Iris pigment epithelial cell (primary cell): ENCODE results near the gene UBE2D3.

- RRBS, result no CpG with 5 or more reads among the region's 4 CpGs
These were observed 6.0 kb downstream of the PDLIM5 start for GRCh38 chr4:94457621-94458308.

DNA sequence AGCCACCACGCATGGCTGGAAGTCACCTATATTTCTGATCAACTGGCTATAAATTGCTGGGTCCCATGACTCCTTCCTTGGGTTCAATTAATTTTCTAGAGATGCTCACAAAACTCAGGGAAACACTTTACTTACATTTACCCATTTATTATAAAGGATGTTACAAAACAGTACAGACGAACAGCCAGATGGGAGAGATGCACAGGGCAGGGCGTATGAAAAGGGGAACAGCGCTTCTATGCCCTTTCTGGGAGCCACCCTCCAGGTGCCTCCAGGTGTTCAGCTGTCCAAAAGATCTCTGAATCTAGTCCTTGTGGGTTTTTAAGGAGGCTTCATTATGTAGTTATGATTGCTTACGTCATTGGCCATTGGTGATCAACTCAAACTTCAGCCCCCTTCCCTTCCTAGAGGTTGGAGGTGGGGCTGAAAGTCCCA is 53.8 kb downstream of the PDLIM5 start:
- RRBS, result no CpG with 5 or more reads among the region's 5 CpGs

DNA sequence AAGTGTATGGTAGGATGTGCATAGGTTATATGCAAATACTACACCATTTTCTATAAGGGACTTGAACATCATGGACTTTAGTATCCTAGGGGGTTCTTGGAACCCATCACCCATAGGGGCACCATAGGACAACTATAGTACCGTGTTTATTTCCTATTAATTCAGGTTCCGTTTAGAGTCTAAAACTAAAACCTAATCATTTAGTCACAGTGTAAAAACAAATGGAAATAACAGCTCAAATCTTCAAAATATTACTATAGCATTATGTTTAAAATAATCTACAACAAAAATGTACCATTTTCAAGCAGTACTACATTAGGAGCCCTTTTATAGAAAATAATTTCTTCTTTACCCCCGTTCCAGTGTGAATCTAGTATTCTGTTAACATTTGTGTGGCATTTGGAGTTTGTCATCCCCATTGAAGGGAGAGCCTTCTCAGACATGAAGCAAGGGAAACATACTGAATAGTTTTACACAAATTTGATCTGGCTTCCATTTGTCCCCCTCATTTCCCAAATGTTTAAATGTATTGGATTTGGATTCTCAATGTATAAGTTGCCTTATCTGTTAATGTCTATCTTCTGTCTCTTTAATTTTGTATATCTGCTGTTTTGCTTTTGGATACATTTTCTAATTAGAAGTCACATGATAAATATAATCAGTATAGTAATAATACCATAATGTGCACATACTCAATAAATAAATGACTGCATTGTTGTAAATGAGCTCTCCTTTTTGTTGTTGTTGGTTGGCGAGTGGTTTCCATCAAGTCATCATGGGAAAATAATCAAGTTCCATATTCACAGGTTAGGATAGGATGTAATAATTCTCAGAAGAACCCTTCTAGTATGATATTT is 90.0 kb upstream of the BMPR1B start:
- RRBS, result no CpG with 5 or more reads among the region's 4 CpGs

GRCh38 chr4:95105789-95106366 is 348.1 kb downstream of the BMPR1B start:
- RRBS, result no CpG with 5 or more reads among the region's 4 CpGs

- RRBS, result no CpG with 5 or more reads among the region's 3 CpGs
These were observed 422.1 kb downstream of the STPG2 start for GRCh38 chr4:97721115-97721584.

GRCh38 chr4:98446399-98447142 is 185.4 kb downstream of the RAP1GDS1 start:
- RRBS, result no CpG with 5 or more reads among the region's 7 CpGs

GRCh38 chr4:98564692-98565540 is 93.5 kb downstream of the TSPAN5 start:
- RRBS, result no CpG with 5 or more reads among the region's 7 CpGs

DNA sequence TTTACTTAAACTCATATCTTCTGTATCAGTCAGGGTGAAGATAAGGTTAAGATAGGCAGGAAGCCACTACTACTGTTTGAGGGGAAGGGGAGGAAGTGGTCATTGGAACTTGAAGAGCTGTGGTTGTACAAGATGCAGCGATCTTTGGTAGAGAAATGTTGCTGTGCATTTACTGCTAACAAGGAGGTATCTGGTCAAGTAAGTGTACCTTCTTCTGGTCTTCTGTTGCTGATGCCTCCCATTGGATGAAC is 47.8 kb upstream of the TSPAN5 start:
- RRBS, result no CpG with 5 or more reads among the region's 1 CpG

- RRBS, result no CpG with 5 or more reads among the region's 5 CpGs
These were observed 115.5 kb upstream of the TSPAN5 start for GRCh38 chr4:98773903-98774291.

DNA sequence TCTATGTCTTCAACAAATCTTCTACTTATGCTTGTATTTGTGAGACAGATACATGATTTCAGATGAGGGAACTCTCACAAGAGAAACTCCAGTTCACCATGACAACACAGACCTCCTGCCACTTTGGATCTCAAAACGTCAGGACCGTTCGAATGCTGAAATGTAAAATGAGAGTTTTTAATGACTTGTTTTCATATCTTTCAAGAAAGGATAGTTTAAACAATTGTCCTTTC is 22.2 kb downstream of the ADH7 start:
- RRBS, result no CpG with 5 or more reads among the region's 3 CpGs

DNA sequence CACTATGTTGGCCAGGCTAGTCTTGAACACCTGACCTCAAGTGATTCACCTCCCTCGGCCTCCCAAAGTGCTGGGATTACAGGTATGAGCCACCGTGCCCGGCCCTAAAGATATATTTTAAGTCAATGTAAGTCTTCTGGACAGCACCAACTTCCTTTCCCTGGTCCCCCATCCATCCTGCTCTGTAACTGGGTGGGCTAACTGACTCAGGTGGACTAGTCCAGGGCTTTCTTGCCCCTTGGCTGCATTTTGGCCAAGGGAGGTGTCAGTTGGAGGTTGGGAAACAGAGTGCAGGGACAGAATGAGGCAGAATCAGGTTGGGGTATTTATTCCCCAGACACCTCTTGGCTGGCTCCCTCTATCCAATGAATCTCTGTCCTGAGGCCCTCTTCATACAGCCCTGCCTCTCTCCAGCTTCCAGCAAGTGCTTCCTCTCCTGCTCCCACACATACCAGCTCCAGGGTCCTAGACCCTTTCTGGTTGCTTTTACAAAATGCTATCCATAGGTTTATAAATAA is 25.6 kb upstream of the ADH7 start:
- RRBS, result no CpG with 5 or more reads among the region's 3 CpGs

DNA sequence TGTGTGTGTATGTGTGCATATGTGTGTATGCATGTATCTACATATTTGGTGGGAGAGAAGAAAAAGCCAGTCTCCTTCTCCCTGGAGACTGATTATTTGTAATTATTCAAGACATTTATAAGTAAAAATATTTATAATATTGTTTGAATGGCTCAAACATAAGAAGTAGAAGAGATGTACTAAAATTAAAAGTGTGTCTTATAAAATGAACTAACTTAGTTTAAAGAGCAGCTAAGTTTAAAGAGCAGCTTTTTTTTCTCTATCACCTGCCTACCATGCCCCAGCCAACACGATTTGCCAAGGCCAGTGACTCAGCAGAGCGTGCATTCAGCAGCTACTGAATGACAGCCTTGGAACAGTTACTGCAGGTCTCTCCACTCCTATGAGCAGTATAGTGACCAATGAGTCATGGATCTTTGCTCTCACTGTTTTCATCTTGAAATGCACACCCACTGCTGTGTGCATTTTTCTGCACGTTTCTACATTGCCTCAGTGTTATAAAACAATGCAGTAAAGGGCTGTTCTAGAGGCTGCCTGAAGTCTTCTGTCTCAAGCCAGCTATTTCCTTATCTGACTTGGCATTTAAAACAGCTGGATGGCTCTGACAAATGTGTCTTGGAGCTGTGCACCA is 65.9 kb upstream of the C4orf54 start:
- RRBS, result no CpG with 5 or more reads among the region's 3 CpGs

DNA sequence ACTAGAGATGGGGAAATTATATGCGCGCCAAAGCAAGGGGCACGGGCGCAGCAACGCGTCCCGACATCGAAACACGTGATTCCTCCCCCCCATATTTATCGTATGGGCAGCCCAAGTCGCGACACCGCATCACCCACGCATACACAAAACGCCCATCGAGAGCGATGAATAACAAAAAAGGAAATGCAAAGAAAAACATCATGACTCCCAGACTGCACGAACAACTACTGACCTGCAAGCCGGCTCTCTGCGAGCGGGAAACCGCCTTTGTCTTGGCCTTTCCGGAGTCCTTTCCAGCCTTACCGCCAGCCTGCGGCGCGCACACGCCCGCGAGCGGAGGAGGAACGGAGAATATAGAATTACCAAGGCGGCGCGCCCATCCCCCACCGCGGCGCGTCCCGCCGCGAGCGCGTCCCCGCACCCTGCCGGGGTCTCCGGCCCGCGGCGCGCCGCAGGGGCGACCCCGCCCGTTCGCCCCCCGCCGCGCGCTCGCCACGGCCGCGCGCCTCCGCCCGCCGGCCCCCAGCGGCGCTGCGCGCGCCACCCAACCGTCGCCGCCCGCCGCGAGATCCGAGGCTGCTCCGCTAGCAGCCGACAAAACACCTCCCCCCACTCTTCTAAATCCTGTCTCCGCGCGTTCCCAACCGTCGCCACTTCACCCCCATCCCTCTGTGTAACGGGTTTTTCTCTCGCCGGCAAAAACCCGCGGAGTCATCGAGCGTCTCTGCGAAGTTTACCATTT is 473 bp downstream of the H2AZ1 start:
- RRBS, result under 1% methylated on average over 20 of the region's 95 CpGs

GRCh38 chr4:101282410-101282983 is 64.8 kb downstream of the PPP3CA start:
- RRBS, result no CpG with 5 or more reads among the region's 3 CpGs

DNA sequence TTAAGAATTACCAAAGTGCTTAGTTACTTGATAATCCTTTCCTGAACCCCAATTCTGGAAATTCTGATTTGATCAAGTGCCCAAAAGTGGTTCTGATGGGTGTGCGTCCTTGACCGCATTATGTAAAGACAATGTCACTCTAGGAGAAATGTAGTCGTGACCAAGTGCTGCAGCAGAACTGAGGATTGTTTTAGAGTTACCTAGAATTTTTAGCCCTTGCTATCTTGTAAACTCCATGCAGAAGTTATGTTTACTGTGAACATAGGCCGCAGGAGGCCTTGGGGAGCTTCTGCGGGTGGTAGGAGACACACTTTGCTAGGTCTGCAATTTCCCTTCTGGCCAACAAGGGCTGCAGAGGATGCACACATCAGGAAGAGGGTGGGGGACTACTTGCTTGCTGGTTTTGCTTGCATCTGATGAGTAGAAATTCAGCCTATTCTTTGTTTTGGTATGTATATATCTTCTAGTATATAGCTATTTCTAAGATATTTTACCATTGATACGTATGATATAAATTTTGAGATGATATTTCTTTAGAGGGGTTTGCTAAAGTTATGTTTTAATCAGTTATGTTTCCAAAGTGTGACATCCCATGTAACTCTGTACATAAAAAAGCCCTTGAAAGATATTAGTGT is 23.1 kb downstream of the BANK1 start:
- RRBS, result no CpG with 5 or more reads among the region's 6 CpGs

DNA sequence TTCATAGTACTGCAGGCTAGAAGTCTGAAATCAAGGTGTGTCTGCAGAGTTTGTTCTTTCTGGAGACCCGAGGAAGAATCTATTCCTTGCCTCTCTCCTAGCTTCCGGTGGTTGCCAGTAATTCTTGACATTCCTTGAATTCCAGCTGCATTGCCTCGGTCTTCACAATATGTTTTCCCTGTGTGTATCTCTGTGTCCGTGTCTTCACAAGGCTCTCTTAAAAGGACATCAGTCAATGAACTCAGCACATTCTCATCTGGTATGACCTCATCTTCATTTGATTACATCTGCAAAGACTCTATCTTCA is 163.4 kb downstream of the BANK1 start:
- RRBS, result no CpG with 5 or more reads among the region's 4 CpGs

DNA sequence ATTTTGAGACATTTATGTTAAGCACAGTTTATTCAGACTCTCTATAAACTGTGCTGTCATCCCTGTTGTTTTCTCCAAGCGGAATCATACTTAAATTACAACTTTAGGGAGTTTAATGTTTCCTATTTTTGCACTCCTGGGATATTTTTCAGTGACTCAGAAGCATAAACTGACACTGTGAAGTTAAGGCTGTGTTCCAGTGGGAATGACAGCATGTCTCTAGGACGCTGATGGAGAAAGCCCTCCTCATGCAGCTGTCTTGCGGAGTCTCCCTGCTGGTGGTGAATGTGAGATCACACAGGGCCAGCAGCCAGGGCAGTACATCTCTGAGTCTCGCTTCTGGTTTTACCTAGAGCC is 53.3 kb downstream of the NFKB1 start:
- RRBS, result no CpG with 5 or more reads among the region's 4 CpGs

GRCh38 chr4:102614702-102615585 is 113.8 kb downstream of the NFKB1 start:
- RRBS, result no CpG with 5 or more reads among the region's 18 CpGs

GRCh38 chr4:102817485-102817965 is 9.8 kb downstream of the UBE2D3 start:
- RRBS, result no CpG with 5 or more reads among the region's 7 CpGs

DNA sequence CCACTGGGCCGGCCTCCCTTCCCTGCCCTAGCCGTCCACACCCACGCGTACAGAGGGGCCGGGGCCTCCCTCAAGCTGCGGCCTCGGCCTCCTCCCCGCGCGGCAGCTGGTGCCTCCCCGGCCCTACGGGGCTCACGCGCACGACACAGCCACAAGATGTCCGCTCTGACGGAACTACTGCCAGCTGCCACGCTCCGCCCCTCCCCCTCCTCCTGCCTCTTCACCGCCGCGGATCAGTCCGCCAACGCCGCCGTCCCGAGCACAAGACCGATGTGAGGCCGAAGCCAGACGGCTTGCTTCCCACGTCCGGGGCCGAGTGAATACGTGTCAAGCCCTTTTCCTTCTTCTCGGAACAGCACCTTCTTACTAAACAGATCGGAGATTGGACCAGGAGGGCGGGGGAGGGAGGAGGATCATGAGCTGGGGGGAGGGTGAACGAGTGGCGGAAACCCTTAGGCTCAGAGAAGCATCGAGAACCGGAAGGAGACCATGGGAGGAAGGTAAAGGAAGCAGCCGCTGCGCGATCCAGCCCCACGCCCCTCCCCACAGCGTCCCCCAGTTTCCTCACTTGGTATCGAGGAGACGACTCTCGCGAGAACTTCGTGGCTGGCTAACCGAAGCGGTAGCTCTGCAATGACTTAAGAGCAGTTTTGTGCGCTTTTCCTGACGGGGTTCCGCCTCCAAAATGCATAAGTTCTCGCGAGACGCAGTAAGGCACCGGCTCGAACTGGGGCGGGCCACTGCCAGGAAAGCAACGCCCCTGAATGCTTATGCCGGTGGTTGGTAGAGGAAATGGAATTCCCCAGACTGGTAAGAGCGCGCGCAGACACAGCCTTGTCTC is at the start of gene UBE2D3:
Gene UBE2D3 (minus strand): TSS at position 176 of the 841 bp plus-strand sequence.
- RRBS, result 3% methylated on average over 16 of the region's 67 CpGs